ENCODE measurements around the genes CNOT8, GEMIN5 and KIF4B.

DNA sequence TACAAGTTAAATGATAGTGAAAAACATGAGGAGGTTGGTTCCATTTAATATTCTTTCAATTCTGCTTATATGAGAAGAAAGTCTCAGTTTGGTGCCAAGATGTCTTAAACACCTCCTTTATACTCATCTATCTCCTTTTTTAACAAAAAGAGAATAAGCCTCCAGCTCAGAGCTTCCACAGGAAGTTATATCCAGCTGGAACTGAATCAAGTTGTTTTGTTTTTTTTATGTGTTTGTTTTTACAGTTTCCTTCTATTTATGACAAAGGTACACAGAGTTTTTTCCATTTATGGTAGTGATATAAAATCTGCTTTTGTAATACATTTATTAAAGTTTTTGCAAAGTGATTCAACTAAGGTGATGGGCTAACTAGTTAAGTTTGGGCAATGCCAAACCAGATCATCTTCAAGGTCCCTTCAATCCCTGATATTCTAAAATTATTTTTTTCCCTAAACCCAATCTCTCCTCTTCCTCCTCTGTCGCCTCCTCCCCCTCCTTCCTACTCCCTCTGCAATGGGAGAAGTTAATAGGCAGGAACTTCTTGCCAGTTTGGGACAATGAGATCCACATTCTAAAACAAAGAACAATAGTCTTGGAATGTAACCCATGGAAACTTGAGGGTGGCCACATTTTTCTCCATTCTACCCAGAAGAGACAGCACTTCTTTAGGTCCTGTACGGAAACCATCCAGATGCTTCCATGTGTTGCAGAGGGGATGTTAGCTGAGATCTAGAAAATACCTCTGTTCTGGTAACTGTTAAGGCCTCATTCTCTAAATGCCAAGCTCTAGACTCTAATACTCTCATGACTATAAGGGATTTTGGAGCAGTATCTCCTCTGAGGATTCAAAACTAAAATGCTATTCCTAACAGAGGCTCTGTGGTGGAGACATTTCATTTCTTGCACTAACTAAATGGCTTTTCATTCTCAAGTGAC is 10.1 kb downstream of the SPARC start:
- PRO-cap, result no peak

- PRO-cap, result no peak
These were observed 938 bp downstream of the G3BP1 start for GRCh38 chr5:151772846-151772937.

- PRO-cap, result no peak
These were observed 4.9 kb downstream of the GRIA1 start for GRCh38 chr5:153495377-153495719.

GRCh38 chr5:154014992-154015396 is 23.7 kb downstream of the FAM114A2 start:
- PRO-cap, result no peak

DNA sequence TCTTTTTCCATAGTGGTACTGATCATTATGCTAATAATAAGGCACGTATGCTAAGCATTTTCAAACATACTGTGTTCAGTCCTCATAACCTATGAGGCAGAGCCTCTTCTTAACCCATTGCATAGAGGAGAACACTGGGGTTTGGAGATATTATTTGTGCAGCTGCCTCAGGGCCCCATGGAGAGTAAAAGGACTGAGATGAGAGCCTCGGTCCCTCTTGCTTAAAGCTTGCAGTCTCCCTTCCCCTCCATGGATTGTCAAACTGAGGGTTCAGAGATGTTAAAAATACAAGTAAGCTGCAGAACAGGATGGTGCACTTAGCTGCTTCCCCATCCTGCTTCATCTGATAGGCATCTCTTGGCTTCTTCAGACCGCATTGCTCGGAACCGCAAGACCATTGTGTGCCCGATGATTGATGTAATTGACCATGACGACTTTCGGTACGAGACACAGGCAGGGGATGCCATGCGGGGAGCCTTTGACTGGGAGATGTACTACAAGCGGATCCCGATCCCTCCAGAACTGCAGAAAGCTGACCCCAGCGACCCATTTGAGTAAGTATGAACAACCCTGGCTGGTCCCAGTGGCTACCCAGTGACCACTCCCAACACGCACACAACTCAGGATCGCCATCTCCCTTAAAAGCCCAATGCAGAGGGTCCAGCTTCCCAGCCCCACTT is 65.6 kb upstream of the SAP30L start:
- PRO-cap, result no peak

GRCh38 chr5:154417168-154418206 is 28.3 kb upstream of the SAP30L start:
- PRO-cap, result no peak

DNA sequence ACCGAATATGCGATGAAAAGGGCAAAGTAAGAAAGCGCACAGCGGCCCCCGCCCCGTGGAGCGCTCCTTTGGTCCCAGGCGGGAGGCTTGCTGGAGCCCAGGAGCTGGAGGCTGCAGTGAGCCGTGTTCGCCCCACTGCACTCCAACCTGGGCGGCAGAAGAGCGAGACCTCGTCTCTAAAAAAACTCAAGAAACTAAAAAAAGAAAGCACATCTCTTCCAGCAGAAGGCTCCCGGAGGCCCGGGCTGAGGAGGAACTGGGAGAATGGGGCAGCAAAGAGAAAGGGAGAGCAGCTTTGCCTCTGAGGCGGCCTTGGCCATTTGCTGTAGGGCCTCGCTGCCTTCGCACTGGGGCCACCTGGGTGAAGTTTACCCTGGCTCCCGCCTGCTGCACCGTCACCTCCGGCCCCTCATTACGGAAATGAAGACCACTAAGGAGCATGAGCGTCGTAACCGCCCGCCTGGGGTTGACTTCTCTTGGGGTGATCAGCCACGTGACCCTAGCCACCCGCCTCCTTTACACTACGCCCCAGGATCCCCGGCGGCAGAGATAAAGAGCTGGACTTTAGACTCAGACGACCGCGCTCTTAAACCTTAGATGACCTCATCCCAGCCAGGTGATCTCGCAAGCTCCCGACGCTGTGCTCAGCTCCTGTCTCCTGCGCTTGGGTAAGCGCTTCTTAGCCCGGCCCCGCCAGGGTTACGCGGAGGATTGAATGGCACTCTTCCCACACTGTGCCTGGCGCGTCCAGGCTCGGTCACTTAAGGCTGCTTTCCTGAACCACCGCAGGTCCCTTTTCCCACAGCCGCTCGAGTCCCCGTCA is 108.1 kb upstream of the LARP1 start:
- PRO-cap, result no peak

- PRO-cap, result no peak
These were observed 26.4 kb upstream of the LARP1 start for GRCh38 chr5:154728709-154729321.

DNA sequence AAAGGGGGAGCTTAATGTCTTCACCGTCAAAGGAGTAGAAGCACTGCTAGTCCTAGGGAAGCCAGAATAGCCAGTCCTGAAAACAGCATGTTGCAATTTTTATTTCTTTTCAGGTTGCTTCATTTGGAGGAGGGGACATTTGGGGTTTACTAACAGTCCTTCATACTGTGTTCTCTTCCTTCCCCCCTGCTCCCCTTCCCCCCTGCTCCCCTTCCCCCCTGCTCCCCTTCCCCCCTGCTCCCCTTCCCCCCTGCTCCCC is 2.4 kb downstream of the LARP1 start:
- PRO-cap, result no peak

DNA sequence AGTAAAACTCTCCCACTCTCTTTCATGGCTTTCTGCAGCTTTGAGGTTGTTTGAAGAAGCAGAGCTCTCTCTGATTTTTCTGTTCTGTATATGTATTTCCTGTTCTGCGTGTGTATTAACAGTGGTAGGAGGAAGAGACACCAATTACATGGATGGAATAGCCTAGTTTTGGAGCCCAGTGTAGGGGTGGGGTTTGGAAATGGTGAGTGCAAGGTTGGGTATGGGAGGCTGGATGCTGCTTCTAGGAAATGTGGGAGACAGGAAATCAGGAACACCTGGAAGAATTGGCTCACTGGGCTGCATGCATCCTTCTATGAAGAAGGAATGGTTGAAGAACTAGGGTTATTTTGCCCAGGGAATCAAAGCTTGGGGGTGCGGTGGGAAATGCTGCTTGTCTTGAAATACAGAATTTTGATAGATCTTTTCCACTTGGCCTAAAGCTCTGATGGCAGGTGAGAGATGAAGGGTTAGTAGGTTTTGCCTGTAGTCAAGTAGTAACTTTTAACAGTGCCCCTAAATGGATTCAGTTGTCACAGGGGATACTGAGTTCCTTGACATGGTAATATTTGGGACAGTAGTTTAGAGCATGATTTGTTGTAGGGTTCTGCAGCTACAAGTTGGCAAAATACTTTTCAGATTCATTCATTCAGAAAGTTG is 12.6 kb downstream of the LARP1 start:
- PRO-cap, result no peak

DNA sequence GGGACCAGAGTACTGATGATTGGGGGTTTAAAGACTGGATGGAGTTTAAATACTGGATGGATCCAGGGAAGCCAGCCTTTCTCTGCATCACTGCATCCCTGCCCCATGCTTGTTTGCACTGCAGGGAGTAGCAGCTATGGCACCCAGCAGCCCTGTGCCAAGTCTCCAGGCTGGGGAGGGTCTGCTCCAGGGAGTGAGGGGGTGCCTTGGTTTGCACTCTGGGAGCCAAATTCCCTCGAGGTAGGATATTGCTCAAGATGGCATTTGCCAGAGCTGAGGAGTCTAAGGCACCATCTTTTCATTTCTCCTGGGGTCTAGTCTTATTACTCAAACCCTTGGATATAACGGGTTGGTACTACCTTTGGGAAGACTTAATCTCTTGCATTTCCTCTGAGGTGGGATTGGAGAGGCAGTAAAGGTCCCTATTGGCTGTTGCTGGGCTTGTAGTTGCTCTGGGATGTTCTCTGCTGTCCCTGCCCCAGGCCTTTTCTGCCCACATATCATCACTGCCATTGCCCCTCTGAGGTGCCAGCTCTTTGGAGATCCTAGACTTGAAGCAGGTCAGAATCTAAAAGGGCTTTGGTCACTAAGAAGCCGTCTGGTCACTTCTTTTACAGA is 19.1 kb downstream of the LARP1 start:
- PRO-cap, result no peak

DNA sequence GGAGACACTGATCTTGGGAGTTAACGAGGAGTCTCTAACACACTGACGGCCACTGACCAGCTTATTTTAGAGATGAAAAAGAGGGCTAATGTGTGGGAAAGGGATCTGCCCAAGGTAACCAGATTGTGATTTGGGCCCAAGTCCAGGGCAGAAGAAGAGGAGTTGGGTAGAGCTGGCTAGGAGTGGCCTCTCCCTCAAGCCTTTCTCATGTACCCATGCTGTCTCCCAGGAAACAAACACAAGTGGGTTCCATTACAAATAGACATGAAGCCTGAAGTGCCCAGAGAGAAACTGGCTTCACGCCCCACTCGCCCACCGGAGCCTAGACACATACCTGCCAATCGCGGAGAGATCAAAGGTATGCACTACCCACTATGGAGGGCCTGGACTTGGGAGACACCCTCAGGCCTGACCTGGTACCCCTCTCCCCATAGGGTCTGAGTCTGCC is 38.2 kb downstream of the LARP1 start:
- PRO-cap, result no peak

DNA sequence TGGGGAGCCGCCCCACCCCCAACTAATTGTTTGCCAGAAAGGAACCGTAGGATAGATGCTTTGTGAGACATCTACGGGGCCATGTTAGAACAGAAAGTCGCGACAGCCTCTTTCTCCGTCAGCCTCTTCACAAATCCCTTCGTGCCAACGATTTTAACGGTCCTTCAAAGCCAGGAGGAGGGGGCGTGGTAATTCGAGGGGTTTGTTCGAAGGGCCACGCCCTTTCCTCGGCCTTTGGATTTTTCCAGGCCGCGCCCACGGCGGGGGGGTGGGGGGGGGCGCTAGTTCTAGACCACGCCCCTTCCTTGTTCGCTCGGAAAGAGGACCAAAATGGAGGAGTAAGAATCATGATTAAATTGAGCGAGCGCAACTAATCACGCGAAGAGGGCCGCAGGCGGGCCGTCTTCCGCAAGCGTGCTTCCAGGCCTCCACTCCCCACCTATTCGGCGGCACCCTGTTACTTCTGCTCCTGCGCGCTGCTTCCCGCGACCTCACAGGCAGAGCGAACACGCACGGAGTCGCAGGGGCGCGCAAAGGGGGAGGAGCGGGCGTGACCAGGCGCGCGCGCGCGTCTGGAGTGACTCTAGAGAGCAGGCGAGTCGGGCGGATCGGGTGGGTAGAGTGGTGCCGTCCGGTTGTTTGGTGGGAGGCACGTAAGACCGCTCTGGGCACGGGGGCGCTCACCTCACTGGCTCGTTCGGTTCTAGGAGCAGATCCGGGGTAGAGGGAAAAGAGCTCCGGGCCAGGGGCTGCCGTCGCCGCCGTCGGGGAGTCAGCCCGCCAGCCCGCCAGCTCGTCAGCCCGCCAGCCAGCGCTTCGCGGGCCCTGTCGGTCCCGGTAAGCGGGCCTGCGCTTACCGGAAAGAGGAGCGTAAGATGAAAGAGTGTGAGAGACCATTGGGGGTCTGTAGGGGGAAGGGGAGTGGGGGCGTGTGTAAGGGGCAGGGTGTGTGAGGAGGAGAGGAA is at the start of gene CNOT8:
CNOT8 (plus strand) TSS at position 696 of the 965 bp plus-strand sequence.
- PRO-cap, result bidirectional peak, plus-strand start at position 70 of the sequence, minus-strand start outside the sequence; bidirectional peak, plus-strand start at position 712 of the sequence, minus-strand start at position 493 of the sequence

- PRO-cap, result no peak
These were observed 10.1 kb downstream of the CNOT8 start for GRCh38 chr5:154868588-154868963.

DNA sequence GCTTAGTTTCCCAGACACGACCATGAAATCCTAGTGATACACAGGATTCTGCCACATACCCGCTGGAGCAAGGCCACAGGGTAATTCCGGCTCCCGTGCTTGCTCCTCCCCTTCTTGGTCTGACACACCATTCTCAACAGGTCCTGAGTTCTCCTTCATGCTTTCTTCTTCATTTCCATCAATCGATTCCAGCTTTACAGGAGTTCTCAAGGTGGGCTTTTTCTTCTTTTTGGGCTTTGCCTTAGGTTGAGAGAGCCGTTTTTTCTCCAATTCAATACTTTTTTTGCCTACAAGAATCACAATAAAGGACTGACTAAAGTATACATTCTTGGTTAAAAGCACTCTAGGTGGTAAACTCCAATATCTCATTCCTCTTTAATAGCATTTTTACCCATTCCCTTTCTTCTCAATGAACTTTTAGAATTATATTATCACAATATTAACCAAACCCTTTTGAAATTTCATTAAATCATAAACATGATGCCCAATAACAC is 30.4 kb downstream of the GEMIN5 start:
- PRO-cap, result no peak

DNA sequence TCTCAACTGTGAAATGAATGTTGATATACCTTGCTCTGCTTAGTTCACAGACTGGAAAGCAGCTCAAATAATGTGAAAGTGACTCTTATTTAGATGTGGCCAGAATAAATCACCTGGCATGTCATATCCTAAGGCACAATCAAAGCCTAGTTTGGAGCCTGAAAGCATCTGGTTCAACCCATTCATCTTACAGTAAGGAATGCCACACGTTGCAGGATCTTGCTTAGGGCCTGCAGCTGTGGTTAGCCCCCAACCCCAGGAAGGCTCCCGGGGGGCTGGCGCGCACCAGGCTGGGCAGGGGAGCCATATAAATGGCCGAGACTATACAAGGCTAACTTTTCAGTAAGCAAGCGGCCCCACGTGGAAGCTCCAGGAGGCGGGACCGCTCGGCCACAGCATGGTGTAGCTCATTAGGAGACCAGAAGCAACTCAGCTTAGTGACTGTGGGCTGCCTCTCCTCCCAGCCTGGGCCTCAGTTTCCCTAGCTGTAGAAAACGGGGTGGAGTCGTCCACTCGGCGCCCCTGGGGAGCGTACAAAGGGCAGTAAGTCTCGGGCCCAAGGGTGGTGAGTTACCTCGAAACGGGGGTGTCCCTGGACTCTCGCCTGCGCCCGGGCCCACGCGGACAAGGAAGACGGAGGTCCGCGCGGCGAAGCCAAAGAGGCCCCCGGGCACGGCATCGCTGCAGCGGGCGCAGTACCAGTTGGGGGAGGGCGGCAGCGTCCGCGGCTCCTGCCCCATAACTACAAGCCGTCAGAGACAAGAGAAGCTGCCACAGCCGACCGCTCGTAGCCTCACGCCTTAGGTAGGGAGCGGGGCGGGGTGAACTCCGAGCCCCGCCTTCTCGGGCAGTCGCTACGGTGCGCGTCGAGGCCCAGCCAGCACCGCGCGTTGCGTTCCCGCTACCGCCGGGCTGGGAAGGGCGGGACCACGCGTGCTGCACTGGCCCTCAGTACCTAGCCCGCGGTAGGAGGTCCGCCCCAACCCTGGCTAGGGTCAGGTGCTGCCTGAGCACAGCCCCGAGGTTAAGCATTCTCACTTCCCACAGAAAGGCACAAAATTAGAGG is at the start of gene GEMIN5:
GEMIN5 (minus strand) TSS at position 818 of the 1,066 bp plus-strand sequence.
- PRO-cap, result bidirectional peak, plus-strand start at position 904 of the sequence, minus-strand start at position 802 of the sequence

DNA sequence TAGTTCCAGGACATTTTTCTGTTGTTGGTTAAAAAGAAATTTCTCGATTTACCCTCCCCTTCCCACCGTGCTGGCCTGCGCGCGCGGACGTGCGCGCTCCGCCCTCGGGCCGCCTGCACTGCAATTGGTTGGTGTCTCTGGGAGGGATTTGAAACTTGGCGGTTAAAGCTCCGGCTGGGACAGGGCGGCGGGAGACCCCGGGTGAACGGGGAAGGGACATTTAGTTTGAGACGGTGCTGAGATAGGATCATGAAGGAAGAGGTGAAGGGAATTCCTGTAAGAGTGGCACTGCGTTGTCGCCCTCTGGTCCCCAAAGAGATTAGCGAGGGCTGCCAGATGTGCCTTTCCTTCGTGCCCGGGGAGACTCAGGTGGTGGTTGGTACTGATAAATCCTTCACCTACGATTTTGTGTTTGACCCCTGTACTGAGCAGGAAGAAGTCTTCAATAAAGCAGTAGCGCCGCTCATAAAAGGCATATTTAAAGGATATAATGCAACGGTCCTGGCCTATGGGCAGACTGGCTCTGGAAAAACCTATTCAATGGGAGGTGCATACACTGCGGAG is at the start of gene KIF4B:
KIF4B (plus strand) TSS at position 145 of the 564 bp plus-strand sequence.
- PRO-cap, result no peak

GRCh38 chr5:156449334-156449644 is 122.3 kb downstream of the SGCD start:
- PRO-cap, result no peak

DNA sequence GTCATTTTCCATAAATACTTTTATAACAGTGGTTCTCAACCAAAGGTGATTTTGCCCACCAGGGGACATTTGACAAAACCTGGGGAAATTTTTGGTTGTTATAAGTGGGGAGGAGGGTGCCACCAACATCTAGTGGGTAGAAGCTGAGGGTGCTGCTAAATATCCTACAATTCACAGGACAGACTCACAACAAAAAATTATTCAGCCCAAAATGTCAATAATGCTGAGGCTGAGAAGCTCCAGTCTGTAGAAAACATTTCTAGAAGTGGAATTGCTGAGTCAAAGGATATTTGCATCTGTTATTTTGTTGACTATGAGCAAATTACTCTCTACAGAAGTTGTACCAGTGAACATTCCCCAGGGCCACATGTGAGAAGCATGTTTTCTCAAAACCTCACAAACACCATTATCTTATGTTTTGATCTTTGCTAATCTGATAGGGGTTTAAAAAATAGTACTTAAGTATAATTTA is 15.3 kb downstream of the ITK start:
- PRO-cap, result no peak

- PRO-cap, result unidirectional peak, plus-strand start at chr5:157233859
These were observed 32.3 kb upstream of the CYFIP2 start for GRCh38 chr5:157233638-157233972.

Measured in vermiform appendix (tissue), 1 donor.